SJCRH30 (cell line): ENCODE results near the genes GPATCH8, ADAM11, GJC1 and GFAP.

DNA sequence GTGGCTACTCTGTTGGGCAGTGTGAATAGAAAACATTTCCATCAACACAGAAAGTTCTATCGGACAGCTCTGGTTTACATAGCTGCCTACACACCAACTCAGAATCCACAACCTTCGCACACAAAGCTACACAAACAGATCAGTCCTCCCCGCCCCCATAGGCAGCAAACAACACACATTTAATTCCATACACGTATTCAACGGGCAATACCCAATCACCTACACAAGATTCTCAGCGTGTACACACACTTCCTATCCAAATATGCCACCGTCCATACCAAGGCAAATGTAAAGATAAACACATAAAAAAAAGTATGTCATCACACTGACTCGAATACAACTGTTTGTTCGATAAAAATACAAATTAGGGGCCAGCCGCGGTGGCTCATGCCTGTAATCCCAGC lies 3.0 kb upstream of the HROB start:
- RAMPAGE, long total RNA, result no peak

- RAMPAGE, long total RNA, result no peak
Observed at GRCh38 chr17:44198202-44199143, 1.2 kb downstream of the ATXN7L3 start.

DNA sequence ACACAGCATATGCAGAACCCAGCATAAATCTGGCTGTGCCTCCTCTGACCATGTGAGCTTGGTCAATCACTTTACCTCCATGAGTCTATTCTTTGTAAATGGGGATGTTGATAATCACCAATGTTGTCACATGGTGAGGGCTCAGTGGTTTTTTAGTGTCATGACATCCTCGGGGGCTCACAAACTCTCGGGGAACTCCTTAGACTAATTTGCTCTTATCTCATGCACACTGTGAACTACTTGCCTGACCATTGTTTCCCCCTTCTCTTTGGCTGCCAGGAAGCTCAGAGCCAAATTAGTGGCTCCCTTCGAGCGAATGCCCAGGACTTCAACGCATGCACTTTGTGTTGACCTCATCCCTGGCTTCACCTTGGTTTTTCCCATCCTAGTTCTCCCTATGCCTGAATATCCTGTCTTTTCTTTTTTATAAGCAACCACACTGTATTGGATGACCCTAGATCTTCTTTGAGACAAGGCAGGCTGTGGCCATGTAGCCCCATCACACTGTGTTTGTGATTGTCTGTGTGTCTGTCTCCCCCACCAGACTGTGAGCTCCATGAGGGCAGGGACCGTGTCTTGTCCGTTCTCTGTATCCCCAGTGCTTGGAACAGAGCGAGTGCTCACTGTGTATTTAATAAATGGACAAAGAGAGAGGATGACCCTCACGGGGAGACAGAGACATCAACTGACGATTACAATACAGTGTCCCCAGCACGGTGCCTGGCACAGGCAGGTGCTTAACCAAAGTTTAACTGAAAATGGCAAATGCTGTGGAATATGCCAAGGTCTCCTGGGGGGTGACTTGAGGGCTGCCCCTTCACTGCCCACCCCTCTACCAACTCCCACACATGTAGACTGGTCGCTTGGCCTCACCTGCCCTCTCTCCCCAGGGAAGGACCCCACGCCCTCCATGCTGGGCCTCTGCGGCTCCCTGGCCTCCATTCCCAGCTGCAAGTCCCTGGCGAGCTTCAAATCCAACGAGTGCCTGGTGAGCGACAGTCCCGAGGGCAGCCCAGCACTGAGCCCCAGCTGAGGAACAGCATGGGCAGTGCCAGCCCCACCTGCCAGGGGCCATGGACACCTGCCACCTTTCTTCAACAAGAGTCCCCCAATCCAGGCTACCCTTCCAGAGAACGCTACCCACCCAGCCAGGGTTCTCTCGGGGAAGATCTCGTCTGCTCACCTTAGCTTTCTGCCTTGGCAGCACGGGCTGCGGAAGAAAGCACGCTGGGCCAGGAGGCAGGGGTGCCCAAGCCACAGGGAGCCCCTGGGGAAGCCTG lies 7.0 kb downstream of the SLC25A39 start:
- RAMPAGE, long total RNA, result no peak

DNA sequence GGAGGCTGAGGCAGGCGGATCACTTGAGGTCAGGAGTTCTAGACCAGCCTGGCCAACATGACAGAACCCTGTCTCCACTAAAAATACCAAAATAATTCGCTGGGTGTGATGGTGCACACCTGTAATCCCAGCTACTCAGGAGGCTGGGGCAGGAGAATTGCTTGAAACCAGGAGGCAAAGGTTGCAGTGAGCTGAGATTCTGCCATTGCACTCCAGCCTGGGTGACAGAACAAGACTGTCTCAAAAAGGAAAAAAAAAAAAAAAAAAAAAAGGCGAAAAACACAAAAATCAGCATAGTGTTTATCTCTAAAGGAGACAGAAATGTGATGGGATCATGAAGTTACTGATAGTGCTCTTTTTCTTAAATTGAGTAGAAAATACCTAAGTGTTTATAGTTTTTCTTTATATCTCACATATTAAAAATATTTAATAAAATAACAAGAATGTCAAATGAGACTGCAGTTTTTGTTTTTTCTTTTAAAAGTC lies 41.7 kb upstream of the ITGA2B start:
- RAMPAGE, long total RNA, result no peak

DNA sequence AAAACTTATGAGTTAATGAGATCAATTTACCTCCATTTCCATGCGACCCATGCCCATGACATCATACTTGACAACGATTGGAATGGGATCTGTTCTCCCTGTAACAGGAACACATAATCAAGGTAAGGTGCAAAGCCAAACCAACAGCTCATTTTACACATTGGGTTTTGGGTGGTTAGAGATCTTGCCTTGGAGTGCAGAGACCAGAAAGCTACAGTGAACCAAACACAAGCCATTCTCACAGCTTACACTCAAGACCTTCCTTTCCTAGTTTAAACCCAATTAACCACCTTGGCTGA lies 46.9 kb upstream of the ITGA2B start:
- RAMPAGE, long total RNA, result no peak

- RAMPAGE, long total RNA, result no peak
Observed at GRCh38 chr17:44438634-44439009, 49.2 kb upstream of the ITGA2B start.

DNA sequence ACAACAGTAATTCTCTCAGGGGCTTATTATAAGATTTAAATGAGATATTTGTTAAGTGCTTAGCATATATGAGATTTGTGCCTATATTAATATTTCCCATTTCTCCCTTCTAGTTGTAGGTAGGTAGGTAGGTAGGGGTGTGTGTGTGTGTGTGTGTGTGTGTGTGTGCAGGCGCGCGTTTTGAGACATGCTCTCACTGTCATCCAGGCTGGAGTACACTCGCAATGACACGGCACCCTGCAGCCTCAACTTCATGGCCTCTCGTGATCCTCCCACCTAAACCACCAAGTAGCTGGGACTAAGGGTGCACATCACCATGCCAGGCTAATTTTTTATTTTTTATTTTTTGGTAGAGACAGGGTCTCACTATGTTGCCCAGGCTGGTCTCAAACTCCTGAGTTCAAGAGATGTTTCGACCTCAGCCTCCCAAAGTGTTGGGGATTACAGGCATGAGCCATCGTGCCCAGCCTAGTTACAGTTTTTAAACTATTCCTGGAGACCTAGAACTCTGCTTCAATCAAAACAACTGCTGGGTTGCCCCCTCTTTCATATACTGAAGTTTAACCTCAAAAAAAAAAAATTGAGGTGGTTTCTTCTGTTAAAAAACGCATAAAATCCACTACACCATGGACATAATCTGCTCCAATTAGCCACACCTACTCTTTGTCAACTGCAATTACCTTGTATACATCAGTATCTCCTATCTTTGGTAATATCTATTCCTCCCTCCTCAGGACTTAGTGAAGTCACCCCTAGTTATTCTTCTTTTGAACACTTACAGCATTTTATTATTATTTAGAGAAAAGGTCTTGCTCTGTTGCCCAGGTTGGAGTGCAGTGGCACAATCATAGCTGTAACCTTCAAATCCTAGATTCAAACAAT lies 49.6 kb downstream of the GPATCH8 start:
- RAMPAGE, long total RNA, result no peak

GRCh38 chr17:44502903-44504136 lies at the start of gene GPATCH8:
TSS of gene GPATCH8 (minus strand) at chr17:44503406.
- RAMPAGE, long total RNA, result no peak

- RAMPAGE, long total RNA, result no peak
Observed at GRCh38 chr17:44533446-44533949, 23.8 kb upstream of the FZD2 start.

DNA sequence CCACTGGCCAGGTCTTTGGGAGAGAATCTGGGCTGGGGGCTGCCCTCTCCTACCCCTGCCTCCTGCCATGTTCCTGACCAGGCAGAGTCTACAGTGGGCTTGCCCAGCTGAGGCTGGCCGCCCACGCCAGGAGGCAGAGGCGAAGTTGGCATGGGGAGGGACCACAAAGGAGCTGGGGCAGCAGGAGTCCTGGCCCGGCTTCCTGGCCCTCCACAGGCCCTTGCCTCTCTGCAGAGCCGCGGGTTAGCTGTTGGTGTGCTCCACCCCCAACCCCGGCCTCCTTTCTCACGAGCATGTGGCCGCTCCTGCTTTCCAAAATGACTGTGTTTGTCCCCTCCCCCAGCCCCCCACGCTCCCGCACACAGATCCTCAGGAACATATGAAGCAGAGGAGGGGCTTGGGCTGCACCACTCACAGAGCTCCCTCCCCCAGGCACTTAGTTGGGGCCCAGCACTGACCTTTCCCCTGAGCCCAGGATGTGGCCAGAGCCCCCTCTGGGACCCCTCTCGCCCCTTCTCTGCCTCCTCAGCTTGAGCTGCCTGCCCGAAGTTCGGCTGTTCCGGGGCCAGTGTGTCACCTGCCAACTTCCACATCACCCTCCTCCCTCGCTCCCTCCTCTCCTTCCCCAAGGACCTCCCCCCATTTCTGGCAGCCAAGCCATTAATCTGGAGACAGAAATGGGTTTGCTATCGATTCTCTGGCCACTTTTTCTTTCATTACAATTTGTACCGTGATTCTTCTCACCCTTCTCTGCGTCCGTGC lies 9.1 kb upstream of the ADAM11 start:
- RAMPAGE, long total RNA, result no peak

DNA sequence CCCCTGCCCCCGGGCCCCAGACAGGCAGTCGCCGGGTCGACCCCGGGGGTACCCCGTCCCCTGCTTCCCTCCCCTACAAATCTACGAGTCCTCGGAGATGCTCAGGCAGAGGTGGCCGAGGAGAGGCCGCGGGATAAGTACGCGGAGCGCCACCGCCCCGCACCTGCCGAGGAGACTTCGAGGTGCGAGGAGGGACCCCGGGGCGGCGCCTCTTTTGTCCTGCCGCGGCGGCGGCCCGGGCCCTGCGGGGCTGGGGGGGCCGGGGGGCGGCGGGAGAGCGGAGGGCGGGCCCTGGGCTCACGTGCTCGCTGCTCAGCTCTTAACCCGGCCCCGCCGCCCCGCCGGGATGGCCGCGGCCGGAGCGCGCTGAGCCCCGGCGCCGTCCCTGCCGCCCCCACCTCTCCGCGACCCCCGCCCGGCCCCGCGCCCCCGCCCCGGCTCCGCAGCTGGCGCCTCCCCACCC lies at the start of gene ADAM11:
Gene ADAM11 (plus strand): TSS at position 322 of the 463 bp plus-strand sequence.
- RAMPAGE, long total RNA, result no peak

DNA sequence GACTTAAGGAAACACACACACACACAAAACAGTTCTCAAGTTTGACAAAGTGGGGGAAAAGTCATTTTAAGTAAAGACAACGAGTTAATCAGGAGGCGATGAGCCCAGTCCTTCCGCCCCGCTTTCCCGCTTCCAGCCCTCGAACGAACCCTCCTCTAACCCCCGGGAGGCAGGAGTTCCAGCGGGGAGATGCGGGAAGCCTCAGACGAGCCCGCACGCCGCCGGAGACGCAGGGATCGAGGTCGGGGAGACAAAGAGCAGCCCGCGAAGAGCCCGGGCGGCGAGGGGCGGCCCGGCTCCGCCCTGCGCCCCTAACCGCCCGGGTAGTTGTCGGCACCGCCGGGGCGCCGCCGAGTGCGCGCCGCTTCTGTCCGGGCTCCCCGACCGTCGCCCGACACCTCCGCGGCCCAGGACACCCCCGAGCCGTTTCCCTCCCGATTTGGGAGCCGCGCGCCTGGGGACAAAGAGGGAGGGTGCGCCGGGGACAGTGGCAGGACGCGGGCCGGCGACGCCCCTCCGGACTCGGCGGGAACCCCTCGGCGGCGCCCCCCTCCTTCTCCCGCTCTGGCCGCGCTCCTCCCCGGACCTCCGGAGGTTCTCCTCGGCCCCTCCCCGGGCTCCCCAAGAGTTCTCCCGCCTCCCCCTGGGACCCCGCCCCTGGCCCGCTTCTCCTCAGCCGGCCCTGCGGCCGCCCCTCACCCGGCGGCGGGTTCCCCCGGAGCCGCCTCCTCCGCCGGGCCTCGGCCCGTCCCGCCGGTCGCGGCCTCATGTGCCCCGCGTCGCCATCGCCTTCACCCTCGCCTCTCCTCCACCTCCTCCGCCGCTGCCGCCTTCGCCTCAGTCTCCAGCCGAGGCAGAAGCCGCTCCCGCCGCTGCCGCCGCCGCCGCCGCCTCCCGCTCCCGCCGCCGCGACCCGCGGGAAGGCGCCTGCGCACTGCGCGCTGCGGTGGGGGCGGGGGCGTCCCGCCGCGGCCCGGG lies at the start of gene GJC1:
Gene GJC1 (minus strand): TSS at position 925 of the 978 bp plus-strand sequence.
- RAMPAGE, long total RNA, result no peak

DNA sequence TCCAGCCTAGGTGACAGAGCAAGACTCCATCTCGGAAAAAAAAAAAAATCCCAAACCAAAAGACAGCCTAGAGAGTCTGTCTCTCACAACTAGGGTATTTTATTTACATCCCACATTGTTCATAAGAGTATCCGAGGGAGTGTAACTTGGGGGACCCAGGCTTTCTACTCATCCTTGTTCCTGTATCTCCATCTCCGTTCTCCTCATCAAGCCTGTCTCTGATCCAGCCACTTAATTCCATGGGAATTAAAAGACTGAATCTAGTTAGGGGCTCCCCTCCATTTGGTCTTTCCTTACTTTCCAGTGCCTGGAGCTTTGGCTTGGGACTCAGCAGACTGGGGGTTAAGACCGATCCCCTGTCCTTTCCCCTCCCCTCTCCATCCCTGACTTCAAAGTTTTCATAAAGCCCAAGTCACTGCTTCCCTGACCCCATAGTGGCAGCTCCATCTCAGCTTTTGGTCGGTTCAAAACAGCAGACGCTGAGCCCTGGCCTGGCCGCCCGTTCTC lies 1.7 kb upstream of the HIGD1B start:
- RAMPAGE, long total RNA, result no peak

- RAMPAGE, long total RNA, result no peak
Observed at GRCh38 chr17:44848048-44848852, 567 bp downstream of the HIGD1B start.

DNA sequence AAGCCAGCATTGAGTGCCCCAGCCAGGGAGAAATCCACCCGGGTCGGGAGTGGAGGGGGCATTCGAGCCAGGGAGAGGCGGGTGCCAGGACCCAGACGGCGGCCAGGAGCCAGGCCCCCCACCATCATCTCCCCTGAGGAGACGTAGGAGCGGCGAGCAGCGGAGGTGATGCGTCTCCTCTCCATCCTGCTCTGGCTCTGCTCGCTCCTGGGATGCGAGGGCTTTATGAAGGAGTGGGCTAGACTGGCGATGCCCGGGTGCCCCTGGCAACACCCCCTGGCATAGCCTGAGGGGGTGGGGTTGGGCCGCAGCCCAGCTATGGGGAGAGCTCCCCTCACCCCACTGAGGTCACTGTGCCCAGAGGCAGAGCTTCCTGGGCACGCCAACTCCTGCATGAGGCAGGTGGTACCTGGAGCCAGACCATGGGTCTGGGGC lies at the start of gene GFAP:
Gene GFAP (minus strand): TSS at position 199 of the 435 bp plus-strand sequence.
- RAMPAGE, long total RNA, result no peak

DNA sequence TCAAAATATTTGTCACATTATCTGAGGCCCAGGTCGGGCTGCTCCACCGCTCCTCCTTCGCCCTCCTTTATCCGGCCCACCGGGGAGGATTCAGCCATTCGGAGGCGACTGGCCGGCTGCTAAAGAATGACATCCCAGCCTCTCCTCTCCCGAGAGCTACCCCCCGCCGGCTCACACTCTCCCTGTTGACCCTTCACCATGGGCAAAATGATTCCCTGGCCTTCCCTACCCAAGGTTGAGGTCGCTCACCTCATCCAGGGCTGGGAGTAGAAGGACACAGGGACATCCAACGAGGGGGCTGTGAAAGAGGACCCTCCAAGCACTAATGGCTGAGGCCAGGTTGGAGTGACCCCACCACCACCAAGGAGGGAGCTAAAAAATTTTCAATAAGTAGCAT lies 1.4 kb upstream of the C1QL1 start:
- RAMPAGE, long total RNA, result no peak

DNA sequence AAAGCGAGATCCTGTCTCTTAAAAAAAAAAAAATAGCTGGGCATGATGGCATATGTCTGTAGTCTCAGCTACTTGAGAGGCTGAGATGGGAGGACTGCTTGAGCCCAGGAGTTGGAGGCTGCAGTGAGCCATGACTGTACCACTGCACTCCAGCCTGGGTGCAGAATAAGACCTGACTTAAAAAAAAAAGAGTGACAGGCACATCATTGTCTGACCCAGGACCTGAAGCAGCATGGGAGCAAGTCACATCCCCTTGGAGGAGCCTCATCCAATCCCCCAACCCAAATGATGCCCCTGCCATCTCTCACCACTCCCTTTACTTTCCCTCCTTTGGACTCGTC lies 9.5 kb downstream of the DCAKD start:
- RAMPAGE, long total RNA, result no peak

- RAMPAGE, long total RNA, result no peak
Observed at GRCh38 chr17:45060433-45061195, 503 bp upstream of the NMT1 start.

DNA sequence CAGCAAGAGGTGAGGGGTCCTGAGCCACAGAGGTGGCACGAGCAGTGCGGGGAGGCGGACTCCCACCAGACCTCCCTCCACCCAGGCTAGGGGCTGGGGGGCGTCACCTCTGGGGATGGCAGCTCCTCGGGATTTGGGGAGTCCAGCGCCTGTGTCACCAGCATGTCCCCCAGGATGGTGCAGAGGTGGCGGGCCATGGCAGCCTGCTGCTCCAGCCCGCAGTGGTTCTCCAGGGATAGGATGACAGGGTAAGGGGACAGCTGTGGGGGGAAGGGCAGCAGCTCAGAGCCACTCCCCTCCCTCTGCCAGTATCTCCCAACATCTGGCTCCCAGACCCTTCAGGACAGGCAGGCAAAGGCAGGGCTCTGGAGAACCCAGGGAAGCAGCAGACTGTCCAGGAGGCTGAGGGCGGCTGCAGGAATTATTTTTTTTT lies 15.8 kb downstream of the PLCD3 start:
- RAMPAGE, long total RNA, result no peak

- RAMPAGE, long total RNA, result no peak
Observed at GRCh38 chr17:45120734-45121595, 11.3 kb downstream of the PLCD3 start.